Mononuclear cell (primary cell): ENCODE measurements around a stretch of chr12.

- RRBS = no CpG with 5 or more reads among the region's 14 CpGs
Measured at GRCh38 chr12:123498192-123498888, 35.2 kb downstream of the RILPL1 start.

DNA sequence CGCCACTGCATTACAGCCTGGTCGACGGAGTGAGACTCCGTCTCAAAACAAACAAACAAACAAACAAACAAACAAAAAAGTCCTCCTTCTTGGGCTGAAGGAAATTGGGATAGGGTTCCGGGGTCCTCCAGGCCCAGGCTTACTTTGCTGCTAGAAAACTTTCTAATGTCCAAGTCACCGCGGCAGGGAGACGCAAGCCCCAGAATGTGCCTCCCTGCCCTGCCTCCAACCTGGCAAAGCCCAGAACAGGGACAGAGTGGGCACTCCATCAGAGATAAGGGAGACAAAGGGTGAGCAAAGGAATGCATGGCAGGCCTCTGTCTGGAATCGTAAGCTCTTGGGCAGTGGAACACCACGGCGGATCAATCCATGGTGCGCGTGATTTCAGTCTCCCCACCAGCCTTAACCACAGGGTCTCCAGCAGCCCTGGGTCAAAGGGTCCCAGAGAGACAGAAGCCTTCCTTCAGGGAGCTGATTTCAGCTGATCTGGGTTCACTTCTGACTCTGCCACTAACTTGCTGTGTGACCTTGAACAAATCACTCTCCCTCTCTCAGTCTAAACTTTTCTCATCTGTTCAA, 12.9 kb downstream of the RILPL1 start:
- RRBS = no CpG with 5 or more reads among the region's 13 CpGs

GRCh38 chr12:123522179-123522734, 11.3 kb downstream of the RILPL1 start:
- RRBS = no CpG with 5 or more reads among the region's 11 CpGs

DNA sequence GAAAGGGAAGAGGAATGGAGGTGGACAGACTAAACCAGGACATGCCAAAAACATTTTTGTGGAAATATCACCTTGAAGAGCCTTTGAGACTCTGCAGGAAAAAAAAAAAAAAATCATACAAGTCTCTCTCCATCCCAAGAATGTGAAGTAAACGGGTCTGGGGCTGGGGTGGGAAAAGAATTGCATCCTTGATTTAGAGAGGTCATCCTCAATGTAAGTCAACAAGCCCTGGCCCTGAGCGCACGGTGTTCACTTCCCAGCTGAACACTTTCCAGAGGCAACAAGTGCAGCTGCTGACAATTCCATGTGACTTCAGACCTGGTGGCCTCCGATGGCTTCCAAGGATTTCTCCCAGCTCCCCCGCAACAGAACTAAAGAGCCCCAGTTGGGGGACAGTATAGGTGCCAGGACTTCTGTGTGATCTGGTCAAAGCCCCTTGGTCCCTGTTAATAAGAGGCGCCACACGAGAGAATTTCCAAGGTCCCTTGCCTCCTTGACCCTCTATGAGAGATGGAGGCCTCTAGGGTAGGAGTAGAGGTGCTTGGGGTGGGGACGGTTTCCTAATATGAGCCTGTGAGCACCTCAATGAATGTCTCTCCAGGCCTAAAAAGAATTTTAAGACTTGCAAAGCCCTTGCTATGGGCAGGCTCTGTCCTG, 2.4 kb downstream of the RILPL1 start:
- RRBS = no CpG with 5 or more reads among the region's 8 CpGs

GRCh38 chr12:123586599-123587201, 2.3 kb downstream of the TMED2 start:
- RRBS = no CpG with 5 or more reads among the region's 5 CpGs

DNA sequence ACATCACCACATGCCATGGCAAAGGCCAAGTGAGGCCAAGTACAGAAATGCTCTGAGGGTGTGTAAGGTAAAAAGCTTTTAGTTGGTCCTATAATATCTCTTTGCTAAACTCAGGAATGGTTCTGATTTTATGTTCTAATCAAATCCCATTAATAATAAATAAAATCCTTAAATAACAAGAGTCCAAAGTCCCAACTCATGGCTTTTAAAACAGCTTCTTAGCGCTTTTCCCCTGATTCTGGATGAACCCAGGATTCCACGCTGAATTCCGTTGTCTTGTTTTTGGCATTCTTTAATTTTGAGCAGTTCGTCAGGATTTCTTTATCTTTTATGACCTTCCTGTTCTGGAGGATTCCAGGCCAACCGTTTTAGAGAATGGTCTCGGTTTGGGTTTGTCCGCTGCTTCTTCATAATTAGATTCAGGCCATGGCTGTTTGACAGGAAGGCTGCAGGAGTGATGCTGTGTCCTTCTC, 99.6 kb downstream of the DNAH10 start:
- RRBS = no CpG with 5 or more reads among the region's 7 CpGs

GRCh38 chr12:123937026-123938054, 35.3 kb downstream of the CCDC92 start:
- RRBS = no CpG with 5 or more reads among the region's 56 CpGs

- RRBS = 2% methylated on average over 4 of the region's 4 CpGs
Measured at GRCh38 chr12:123973450-123973523, 272 bp downstream of the ZNF664 start.

DNA sequence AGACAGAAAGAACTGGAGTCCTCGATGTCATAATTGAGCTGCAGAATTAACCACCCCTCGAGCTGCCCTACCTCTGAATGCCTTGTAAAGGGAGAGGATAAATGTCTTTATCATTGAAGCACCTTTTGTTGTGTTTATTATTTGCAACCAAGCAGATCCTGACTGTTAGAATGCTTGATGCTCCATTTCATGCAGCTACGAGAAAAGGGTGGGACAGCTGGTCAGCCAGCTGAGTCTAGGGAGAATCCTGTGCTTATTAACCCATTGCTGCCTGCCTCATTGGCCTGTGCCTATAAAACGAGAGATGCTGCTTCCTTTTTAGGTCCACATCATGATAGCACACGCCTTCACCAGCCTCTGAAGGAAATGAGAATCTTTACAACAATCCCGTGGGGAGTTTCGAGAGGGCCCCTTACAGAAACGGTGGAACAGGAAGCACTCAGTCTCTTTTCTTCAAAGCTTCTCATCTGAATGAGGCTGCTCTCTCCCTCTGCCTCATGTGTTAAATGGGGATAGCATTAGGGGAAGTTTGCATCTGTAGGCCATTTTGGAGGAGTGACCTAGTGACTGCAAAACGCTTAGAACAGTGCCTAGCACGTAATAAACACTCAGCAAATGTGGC, 147.4 kb upstream of the RFLNA start:
- RRBS = no CpG with 5 or more reads among the region's 10 CpGs

- RRBS = 92% methylated on average over 3 of the region's 10 CpGs
Measured at GRCh38 chr12:124326780-124327260, 31.9 kb downstream of the RFLNA start.

GRCh38 chr12:124370006-124370426, 75.1 kb downstream of the RFLNA start:
- RRBS = over 99% methylated on average over 2 of the region's 14 CpGs

GRCh38 chr12:124392757-124393451, 98.0 kb downstream of the RFLNA start:
- RRBS = 71% methylated on average over 3 of the region's 20 CpGs

- RRBS = 95% methylated on average over 3 of the region's 22 CpGs
Measured at GRCh38 chr12:124428135-124428722, 133.3 kb downstream of the RFLNA start.

DNA sequence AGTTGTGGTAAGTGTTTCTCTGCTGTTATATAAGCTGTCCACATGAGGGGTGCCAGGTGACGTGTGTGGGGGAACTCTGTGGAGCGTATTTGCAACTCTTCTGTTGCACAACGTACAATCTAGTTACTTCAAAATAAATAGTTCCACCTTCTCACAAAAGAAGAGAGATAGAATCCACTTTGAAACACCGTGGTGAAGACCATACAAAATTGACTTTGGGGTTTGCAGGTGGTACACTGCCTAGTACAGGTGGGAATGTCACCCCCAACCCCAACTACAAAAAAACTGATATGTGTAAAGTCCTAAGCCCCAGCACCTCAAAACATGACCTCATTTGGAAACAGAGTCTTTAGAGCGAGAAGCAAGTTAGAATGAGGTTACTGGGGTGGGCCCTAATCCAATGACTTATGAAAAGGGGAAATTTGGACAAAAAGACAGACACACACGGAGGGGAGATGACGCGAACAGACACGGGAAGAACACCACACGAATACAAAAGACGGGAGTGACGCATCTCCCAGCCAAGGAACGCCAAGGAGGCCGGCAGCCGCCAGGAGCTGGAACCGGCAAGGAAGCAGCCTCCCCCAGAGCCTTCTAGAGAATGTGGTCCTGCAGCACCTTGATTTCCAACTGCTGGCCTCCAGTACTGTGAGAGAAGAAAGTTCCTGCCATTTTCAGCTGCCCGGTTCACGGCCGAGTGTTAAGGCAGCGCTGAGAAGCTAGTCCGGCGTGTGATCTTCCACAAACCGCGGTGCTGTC, 124.8 kb downstream of the NCOR2 start:
- RRBS = 100% methylated on average over 1 of the region's 24 CpGs

DNA sequence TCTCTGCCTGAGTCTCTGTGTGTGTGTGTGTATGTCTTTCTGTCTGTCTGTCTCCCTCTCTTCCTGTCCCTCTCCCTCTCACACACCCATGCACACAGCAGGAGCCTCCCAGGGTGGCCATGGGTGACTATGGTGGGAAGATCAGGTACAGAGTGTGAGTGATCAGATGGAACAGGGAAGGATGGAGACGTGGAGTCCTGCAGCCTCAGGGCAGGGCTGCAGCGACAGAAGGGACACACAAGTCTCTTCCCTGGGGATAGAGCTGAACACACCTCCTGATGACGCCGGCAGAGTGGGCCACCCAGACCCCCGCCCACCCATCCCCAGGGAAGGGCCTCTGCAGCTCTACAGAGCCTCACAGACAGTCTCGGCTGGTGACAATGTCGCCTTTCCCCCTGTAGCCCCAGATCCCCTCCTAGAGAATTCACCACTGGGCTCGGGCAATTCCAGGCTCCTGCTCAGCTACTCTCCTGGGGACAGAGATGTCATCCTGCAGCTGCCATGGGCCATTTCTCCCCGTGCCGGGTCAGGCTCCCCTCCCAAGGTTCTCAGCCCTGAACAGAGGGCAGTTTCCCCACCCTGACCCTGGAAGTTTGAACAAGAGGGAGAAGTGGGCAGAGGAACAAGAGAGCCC, 115.8 kb downstream of the NCOR2 start:
- RRBS = no CpG with 5 or more reads among the region's 10 CpGs

DNA sequence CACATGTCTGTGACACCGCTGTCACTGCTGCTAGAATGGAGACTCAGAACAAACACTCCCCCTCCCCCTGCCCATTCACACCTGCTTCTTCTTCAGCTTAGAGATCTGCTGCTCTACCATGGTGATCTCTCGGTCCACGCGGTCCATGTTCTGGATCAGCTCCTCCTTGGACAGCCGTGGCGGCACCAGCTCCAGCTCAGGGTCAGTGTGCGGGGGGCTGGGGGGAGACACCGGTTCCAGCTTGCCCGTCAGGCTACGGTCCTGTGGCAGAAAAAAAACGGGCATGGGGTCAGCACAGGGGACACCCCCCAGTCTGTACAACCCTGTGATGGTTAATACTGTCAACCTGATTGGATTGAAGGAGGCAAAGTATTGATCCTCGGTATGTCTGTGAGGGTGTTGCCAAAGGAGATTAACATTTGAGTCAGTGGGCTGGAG, 94.5 kb downstream of the NCOR2 start:
- RRBS = no CpG with 5 or more reads among the region's 12 CpGs

- RRBS = no CpG with 5 or more reads among the region's 12 CpGs
Measured at GRCh38 chr12:124484009-124484363, 83.4 kb downstream of the NCOR2 start.

DNA sequence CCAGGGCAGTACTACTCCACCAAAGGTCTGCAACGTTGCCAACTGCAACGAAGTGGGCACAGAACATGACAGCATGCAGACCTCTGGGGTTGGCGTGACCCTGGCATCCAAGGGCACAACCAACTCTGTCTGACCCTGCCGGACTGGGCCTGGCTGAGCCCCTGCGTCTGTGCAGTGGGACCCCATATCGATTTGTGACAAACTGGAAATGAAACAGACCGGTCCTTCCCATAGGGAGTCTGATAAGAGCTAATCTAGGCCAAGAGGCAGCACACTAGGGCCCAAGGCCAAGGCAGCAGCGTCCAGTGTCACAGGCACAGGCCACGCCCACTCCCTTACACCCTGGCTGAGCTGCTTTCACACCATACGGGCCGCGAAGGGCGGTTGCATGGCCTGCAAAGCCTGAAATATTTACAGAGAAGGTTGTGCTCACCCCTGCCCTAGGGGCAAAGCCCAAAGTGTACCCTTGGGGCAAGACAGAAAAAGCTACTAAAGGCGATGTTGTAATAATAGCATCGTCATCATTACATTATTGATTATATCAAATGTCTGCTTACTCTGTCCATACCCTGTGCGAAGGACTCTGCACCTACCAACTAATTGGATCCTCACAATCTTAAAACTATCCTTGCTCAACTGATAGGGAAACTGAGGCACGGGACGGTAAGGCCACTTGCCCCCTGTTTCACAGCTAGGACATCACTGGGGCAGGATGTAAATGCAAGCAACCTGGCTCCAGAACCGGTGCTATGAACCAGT, 76.5 kb downstream of the NCOR2 start:
- RRBS = 97% methylated on average over 4 of the region's 19 CpGs

- RRBS = no CpG with 5 or more reads among the region's 17 CpGs
Measured at GRCh38 chr12:124527933-124528505, 39.4 kb downstream of the NCOR2 start.

- RRBS = no CpG with 5 or more reads among the region's 15 CpGs
Measured at GRCh38 chr12:124538272-124538851, 29.1 kb downstream of the NCOR2 start.